Fibroblast of villous mesenchyme (primary cell): ENCODE measurements around the gene SLC25A13.

- CAGE, long polyA plus RNA = no peak
Measured at GRCh38 chr7:96177698-96178253, 144.1 kb downstream of the SLC25A13 start.

DNA sequence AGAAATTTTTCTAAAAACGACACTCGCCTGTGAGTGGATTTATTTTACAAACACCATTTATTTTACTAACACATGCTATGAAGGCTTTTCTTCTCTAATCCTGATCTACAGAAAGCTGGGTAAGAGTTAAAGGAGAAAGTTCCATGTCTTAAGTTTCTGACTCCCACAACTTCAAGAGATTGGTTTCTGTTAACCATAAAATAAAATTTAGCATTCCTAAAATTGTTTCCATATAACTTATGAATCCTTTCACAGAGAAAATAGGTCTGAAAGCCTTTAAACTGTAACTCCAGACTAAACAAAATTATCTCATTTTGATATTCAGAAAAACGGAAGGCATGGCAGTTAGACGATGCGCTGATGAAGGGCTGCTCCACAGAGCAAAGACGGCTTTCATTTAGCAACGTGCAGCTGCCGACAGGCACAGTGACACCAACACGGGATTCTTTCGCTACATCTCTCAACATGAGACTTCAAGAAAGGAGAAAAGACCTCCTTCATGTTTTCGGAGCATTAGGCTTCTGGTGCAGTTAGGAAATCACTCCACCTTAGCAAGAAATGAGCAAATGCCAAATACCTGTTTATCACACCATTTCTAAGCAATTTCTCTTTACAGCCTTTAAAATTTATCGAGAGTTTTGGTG is 133.2 kb downstream of the SLC25A13 start:
- CAGE, long polyA plus RNA = no peak

DNA sequence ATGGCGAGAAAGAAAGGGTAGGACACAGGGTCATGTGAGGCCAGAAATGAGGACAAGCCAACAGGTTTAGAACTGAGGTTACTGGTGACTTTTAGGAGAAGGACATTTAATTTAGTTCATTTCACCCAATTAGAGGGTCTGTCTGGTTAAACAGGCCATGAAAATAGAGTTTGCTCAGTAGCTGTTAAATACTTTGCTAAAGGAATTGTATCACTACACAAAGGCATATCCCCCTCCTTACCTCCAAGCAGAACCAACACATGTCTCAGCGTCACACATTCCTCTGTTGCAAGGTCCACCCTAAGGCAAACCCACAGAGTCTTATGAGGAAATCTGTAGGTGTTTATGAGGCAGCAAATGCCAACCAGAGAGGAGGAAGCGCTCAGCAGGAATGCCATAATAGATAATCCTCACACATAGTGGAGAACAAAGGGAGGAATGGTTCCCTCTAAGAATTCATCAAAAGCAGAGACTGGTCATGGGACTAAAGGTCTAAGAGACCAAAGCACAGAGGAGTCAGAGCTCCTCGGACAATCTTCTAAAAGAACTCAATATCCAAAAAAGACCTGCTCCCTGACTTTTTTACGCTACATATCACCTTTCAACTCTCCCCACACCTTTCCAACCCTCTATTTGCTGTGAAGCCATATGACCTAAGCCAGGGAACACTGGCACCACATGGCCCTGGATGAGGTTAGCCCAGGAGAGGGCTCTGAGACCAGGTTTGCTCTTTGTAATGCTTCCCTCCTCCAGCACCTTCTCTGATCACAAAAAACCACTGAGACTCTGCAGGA is 7.4 kb downstream of the SLC25A13 start:
- CAGE, long polyA plus RNA = no peak

GRCh38 chr7:96321605-96322569 is at the start of gene SLC25A13:
SLC25A13 (minus strand) TSS chr7:96322098.
- CAGE, long polyA plus RNA = no peak

DNA sequence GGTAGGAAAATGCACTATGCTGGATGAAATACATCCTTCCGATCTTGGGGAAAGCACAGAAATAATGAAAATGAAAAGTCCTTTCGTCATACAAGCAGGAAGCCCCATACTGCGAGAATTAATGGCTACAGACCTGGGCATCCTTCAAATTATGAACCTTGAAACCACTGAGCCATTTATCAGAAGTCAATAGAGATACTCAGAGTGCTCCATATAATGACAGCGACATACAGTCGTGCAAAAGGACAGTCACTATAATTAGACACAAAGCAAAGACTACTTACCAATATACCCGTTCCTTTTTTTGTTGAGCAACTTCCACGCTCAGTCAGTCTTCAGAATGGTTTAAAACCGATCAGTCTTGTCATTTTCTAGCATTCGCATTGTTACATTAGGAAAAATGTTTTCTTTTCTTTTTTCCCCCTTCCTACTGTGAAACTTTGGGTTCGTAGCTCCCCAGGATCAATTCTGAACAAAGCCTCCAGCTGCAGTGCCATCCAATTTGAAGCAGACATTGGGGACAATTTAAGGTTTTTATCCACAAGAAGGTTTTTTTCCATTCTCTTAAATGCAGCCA is 6.3 kb downstream of the DLX6 start:
- CAGE, long polyA plus RNA = no peak

DNA sequence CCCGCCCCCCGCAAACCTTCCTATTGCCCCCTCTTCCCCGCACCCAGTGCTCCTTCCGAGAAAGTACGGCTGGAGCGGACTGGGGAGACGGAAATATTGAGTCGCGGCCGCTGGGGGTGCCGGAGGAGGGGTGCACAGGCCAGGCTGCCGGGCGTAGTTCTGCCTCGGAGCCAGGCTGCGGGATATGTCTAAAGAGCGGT is 6.0 kb downstream of the DLX5 start:
- CAGE, long polyA plus RNA = no peak

DNA sequence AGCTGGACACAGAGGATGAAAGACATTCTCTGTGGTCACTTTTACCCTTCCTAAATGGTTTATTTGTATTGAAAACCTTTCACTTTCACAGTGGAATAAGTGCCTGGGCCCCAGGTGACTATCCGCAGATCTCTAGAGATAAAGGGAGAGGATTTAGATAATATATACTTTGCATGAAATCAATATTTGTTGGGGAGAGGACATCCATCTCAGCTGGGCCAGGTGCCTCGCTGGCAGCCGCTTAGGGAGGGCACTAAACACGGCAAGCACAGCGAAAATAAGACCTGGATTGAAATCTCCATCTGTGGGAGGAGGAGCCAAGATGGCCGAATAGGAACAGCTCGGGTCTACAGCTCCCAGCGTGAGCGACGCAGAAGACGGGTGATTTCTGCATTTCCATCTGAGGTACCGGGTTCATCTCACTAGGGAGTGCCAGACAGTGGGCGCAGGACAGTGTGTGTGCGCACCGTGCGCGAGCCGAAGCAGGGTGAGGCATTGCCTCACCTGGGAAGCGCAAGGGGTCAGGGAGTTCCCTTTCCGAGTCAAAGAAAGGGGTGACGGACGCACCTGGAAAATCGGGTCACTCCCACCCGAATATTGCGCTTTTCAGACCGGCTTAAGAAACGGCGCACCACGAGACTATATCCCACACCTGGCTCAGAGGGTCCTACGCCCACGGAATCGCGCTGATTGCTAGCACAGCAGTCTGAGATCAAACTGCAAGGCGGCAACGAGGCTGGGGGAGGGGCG is 118.4 kb upstream of the TAC1 start:
- CAGE, long polyA plus RNA = no peak

GRCh38 chr7:97733285-97733906 is 1.5 kb downstream of the TAC1 start:
- CAGE, long polyA plus RNA = no peak

DNA sequence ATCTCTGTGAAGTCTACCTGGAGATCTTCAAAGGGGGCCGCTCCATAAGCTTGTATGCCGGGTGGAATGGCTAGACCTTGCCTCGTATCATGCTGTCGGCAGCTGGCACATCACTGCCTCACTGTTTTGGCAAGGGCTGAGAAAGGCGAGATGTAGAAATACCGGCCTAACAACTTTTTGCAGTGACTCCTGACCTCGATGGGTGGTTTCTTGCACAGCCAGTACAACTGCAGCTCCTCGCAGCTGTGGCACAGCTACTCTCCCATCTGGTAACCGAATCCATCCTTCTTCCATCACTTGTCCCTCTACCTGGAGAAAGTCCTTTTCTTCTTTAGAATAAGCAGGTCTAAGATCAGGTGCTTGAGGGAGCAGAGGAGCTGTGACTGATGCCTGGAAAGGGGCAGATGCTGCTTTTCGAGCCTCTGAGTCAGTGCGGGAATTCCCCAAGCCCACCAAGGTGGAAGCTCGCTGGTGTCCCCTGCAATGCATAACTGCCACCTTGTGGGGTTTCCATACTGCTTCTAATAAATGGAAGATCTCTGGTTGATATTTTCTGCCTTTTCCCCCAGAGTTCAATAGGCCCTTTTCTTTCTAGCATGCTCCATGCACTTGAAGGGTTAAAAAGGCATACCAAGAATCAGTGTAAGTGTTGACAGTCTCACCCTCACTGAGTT is 38.3 kb downstream of the OCM2 start:
- CAGE, long polyA plus RNA = no peak

GRCh38 chr7:98057960-98058527 is 48.6 kb upstream of the LMTK2 start:
- CAGE, long polyA plus RNA = no peak

DNA sequence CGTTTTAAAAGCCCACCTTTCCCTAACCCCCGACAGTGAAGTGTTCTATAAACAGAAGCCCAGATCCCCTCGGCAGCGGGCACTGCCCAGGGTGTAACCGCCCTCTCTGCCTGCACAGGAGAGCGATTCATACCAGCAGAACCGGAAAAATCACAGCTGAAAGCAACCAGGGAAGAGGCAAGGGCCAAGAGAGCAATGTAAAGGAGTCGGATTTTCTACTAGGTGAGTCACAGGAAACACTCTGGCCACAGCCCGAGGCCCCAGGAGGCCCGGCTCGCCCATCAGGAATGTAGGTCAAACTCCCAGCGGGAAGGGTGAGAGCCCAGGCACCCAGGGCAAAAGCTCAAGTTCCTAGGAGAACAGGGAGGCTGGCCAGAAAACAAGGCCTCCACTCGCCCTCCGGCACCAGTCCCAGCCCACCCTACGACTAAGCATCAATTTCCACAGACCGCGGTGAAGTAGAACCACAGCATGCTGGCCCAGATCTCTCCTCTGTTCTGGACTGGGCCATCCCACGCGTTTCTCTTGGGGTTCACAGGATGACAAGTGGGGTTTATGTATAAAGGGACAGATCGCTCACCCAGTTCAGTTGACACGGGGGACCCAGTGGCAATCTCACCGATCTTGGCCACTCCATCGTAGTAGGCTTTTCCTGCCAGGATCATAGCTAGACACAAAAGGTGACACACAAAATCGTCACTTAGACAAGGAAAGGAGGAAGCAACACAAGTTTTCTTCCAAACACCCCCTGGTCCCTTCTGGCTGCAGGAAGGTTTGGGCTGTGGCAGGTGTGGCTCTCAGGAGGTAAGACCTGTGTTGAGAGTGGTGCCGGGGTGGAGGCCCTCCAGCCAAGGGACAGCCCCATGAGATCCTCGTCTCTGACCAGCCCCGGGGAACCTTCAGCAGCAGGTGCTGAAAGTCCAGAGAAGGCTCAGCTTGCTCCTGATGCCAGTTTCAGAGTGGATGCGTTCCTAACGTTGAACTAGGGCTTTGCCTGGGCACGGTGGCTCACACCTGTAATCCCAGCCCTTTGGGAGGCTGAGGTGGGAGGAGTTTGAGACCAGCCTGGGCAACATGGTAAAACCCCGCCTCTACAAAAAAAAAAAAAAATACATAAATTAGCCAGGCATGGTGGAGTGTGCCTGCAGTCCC is 46.1 kb downstream of the BAIAP2L1 start:
- CAGE, long polyA plus RNA = no peak

DNA sequence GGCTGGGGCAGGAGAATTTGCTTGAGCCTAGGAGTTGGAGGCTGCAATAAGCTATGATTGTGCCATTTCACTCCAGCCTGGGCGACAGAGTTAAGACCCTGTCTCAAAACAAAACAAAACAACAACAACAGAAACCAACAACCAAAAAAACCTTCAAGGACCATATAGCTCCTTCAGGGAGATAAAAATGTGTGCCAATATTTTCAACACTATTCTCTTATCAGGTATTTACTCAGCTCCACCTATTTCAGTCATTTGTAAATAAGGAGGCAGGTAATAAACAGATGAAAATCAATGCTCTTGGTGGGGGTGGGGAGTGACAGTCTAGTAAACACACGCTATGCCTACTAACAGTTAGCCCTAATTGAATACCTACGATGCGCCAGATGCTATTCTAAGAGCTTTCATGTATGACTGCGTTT is 13.1 kb downstream of the BAIAP2L1 start:
- CAGE, long polyA plus RNA = no peak

GRCh38 chr7:98419742-98420003 is 18.8 kb upstream of the BAIAP2L1 start:
- CAGE, long polyA plus RNA = no peak

DNA sequence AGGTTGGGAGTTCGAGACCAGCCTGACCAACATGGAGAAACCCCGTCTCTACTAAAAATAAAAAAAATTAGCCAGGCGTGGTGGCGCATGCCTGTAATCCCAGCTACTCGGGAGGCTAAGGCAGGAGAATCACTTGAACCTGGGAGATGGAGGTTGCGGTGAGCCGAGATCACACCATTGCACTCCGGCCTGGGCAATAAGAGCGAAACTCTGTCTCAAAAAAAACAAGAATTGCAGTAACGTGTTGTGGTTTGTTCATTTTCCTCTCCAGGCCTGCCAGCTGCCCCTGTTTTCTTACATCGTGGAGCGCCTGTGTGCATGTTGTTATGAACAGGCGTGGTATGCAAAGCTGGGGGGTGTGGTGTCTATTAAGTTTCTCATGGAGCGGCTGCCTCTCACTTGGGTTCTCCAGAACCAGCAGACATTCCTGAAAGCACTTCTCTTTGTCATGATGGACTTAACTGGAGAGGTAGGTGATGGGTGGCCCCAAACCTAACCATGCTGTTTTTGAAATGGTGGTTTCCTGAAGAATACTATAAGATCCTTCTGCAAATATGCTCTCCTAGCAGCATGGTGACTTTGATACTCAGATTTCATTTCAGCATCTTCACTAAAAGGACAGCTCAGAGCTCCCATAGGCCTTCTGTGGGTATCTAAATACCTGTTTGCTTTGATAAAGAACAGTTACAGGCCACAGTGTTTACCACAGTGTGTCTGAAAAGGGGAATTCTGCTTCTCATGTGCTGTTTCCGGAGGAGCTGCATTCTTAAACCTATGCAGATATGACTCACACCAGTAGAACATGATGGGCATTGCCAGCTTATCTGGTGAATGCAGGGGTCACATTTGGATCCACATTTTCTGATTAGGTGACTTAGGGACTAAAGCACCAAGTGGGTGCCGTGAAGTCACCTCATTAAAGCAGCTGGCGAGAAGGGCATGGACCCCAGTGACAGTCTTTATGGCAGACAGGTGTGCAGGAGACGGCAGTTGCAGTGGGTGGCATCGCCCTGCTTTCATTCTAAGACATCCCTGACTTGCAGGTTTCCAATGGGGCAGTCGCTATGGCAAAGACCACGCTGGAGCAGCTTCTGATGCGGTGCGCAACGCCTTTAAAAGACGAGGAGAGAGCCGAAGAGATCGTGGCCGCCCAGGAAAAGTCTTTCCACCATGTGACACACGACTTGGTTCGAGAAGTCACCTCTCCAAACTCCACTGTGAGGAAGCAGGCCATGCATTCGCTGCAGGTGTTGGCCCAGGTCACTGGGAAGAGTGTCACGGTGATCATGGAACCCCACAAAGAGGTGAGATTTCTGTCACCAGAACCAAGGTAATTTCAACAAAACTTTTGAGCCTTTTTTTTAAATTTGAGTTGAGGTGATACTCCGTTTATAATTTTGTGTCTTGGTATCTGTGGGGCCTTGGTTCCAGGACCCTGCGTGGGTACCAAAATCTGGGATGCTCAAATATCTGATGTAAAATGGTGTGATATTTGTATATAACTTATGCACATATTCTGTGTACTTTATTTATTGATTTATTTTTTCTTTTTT is 52.6 kb downstream of the TRRAP start:
- CAGE, long polyA plus RNA = no peak

- CAGE, long polyA plus RNA = no peak
Measured at GRCh38 chr7:99035280-99036510, 108.2 kb downstream of the SMURF1 start.

GRCh38 chr7:99038097-99038938 is 105.6 kb downstream of the SMURF1 start:
- CAGE, long polyA plus RNA = no peak

- CAGE, long polyA plus RNA = no peak
Measured at GRCh38 chr7:99128138-99128608, 15.7 kb downstream of the SMURF1 start.

DNA sequence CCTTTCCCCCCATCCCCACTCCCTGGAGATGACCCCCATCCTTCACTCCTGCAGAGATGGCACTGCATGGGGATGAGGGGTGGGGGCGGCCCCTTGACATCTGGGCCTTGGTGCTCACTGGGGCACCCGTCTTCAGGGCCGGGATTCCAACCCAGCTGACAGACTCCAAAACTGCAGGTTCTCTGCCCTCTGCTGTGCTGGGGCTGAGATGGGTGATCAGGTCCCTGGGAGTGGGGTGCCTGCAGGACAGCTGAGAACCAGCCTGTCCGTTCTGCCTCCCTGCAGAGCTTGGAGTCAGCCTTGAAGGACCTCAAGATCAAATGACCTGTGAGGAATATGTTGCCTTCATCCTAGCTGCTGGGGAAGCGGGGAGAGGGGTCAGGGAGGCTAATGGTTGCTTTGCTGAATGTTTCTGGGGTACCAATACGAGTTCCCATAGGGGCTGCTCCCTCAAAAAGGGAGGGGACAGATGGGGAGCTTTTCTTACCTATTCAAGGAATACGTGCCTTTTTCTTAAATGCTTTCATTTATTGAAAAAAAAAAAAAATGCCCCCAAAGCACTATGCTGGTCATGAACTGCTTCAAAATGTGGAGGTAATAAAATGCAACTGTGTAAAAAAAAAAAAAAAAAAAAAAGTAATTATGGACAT is 14.1 kb downstream of the PDAP1 start:
- CAGE, long polyA plus RNA = start-site peak on the plus strand centred at position 433 of the sequence, 145 bp wide, 301 and 352 reads in 2 replicates

DNA sequence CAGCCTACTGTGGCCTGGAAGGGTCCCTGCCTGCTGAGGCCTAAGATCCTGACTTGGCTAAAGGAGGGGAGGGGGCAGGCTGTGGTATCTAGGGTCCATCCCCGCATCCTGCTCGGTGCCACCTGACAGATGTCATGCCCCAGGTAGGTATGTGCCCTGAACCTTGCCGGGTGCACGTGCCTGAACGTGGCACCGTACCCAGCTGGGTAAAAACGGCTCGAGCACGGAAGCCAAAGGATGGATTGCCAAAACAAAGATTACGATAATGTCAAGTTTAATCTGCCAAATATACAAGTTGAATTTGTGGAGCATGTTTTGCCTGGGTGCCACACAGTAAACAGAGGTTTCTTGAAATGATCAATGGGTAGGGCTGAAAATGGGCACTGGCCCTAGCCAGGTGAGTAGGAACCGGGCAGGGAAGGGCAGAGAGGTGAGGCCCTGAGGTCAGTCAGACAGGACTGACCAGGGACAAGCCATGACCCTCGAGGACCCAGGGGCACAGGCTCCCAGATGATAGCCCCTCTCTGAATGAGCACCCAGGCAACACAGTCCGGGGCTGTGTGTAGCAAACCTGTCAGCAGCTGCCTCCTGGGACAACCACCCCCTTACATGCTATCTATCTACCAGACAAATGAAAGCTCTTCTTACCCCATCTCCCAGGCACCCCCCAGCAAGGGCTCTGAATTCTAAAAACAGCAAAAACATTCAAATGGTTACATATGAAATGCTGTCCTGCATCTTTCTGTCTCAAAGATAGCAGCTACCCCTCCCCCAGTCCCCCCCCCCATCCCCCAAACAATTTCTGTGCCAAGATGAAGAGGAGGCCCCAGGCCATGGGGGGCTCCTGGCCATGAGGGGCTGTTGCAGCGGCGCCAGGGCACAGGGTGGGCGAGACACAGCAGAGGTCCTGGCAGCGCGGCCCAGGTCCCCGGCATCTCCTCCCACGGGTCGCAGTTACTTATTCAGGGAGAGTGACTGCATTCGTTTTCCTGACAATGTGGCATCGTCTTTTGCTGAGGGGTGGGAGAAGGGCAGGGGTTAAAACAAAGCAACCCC is 12.3 kb downstream of the PDAP1 start:
- CAGE, long polyA plus RNA = no peak

- CAGE, long polyA plus RNA = no peak
Measured at GRCh38 chr7:99485083-99485925, 12.6 kb downstream of the ZNF789 start.